ENCODE data around the gene C18orf63.

DNA sequence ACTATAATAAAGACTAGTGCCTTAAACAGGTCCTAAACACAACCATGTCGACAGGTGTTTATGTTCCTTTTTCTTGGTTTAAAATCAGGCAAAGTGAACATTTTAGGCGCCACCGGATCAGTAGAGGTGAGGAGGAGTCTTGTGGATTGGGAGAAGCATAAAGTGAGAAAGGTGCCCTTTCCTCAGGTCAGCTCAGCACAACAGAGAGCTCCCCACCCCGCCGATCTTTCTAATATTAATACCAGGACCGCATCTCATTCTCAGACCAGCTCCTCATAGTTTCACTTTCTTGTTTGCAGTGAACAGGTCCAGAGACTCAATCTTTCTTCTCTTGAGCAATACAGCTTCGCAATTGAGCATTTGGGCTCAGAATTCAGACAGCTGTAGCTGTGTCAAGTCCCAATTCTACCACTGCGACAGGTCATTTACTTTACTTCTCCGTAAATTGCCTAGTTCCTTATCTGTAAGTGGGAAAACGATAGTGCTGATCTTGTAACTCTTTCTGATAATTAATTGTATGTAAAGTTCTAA is 23.9 kb downstream of the TIMM21 start:
- PRO-cap = no peak
- RAMPAGE, long total RNA, 5 experiments = no peak in any of the 5 experiments
- RRBS = no CpG with 5 or more reads among the region's 10 CpGs

DNA sequence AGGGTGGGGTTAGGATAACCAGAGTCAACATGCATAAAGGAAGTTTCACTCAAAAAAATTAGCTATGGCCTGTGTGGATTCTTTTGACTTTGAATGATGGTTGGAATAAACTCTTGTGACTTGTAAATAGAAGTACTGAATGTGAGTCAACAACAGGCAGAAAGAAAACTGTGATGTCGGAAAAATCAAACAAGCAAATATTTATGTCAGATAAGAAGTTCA is 68.3 kb downstream of the TIMM21 start:
- PRO-cap = no peak
- RAMPAGE, long total RNA, 5 experiments = no peak in any of the 5 experiments
- RRBS = no CpG with 5 or more reads among the region's 1 CpG

- PRO-cap = no peak
- RAMPAGE, long total RNA, 5 experiments = no peak in any of the 5 experiments
- RRBS = no CpG with 5 or more reads among the region's 3 CpGs
Observed at GRCh38 chr18:74216948-74217334, 68.6 kb downstream of the TIMM21 start.

- PRO-cap = unidirectional peak, plus-strand start at chr18:74225433
- RAMPAGE, long total RNA, 5 experiments = no peak in any of the 5 experiments
- RRBS = no CpG with 5 or more reads among the region's 5 CpGs
Observed at GRCh38 chr18:74225140-74225492, 66.6 kb downstream of the CYB5A start.

- PRO-cap = no peak
- RAMPAGE, long total RNA, 5 experiments = no peak in any of the 5 experiments
- RRBS = no CpG with 5 or more reads among the region's 5 CpGs
Observed at GRCh38 chr18:74234039-74234547, 57.7 kb downstream of the CYB5A start.

GRCh38 chr18:74242302-74243111 is 49.3 kb downstream of the CYB5A start:
- PRO-cap = no peak
- RAMPAGE, long total RNA, 5 experiments = no peak in any of the 5 experiments
- RRBS = no CpG with 5 or more reads among the region's 17 CpGs

DNA sequence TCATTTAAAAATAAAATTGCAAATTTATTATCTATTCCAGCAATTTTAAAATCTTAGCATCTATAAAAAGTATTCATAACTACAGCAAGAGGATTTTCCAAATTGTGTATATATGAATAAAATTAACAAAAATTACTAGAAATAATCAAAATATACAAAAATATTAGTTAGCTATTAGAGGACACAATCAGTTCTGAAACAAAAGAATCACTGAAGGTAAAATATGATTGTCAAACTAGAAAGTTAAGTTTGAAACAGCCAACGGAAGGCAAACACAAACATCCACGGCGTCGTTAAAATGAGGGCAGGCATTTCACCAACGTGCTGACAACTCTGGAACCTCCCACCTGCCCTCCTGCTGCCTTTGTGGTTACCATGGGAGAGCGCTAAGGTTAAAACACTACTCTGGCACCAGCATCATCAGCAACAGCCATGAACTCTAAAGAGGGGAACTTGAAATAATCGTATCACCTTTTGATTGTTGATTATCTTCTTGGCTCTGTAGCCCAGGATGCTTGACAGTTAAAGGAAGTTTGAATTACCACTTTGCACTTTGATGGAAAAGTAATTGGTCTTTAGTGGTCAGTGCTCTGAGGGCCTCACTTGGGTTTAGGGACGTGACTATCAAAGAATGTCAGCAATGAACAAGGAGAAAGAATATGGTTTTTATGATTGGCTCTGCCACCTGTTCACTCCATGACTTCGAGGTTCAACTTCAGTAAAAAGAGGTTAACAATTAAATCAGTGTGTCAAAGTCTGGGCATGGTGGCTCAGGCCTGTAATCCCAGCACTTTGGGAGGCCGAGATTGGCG is 34.7 kb downstream of the CYB5A start:
- PRO-cap = no peak
- RAMPAGE, long total RNA, 5 experiments = no peak in any of the 5 experiments
- RRBS = no CpG with 5 or more reads among the region's 11 CpGs

DNA sequence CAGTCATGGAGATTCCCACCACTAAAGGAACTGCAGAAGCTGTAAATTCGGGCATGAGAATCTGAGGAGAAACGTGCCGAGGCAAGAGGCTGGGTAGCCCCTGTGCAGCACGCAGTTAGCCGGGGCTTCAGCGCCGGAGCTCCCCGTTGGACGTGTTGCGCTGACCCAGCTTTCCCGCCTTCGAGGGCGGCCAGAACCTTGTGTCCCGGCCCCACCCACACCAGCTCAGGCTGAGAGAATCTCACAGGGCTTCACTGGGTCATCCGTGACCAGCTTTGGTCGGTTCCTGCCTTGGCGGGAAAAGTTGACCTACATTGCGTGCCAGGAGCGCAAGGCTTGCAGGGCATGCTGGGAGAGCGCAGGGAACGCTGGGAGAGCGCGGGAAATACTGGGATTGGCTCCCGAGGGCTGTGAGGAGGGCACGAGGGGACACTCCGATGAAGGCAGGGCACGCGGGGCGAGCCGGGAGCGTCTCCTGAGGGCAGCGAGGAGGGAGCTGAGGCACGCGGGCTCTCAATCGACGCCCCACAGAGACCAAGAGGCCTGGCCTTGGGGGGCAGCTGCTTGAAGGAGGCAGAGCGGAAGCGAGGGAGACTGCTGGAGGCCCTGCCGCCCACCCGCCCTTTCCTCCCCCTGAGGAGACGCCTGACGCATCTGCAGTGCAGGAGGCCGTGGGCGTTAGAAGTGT is at the start of gene C18orf63:
TSS of gene C18orf63 (plus strand) at position 432 of the 688 bp plus-strand sequence.
- PRO-cap = no peak
- RAMPAGE, long total RNA, 5 experiments = no peak in any of the 5 experiments
- RRBS = 93% methylated on average over 8 of the region's 44 CpGs

DNA sequence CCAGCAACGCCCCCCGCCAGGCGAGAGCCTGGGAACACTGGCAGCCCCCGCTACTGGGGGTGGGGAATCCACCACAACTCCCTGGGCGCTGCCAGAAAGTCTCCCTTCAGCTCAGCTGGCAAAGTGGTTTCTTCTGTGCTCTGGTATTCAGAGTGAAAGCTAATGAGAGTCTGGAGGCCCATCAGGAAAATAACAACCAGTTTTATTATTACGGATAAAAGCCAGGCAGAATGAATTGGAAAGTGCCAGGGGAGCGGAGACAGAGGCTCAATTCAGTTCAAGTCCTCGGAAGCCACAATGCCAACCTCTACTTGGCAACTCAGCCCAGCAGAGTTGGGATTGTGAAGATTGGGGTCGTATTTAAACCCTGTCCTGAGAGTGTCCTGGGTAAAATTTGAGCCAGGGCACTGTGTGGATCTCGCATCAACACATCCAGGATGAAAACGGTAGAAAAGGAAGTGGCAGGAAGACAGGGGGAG is 2.7 kb downstream of the DIPK1C start:
- PRO-cap = no peak
- RAMPAGE, long total RNA, 5 experiments = no peak in any of the 5 experiments
- RRBS = no CpG with 5 or more reads among the region's 11 CpGs

DNA sequence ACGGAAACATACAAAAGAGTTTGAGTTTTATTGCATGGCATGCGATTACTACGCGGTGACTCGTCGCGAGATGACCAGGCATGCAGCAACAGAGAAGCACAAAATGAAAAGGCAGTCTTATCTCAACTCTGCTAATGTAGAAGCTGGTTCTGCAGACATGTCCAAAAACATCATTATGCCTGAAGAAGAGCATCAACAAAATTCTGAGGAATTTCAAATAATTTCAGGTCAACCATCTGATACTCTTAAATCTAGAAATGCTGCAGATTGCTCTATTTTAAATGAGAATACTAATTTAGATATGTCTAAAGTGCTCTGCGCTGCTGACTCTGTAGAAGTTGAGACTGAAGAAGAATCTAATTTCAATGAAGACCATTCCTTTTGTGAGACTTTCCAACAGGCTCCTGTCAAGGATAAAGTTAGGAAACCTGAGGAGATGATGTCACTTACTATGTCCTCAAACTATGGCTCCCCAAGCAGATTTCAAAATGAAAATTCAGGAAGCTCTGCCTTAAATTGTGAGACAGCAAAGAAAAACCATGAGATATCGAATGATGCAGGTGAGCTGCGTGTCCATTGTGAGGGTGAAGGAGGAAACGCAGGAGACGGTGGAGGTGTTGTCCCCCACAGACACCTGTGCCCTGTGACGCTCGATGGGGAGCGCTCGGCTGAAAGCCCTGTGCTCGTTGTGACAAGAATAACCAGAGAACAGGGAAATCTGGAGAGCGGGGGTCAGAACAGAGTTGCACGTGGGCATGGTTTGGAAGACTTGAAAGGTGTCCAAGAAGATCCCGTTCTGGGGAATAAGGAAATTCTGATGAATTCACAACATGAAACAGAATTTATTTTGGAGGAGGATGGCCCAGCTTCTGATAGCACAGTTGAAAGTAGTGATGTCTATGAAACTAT is 36.7 kb downstream of the ZNF407 start:
- PRO-cap = no peak
- RAMPAGE, long total RNA, 5 experiments = start-site peak on the plus strand in 2 of 5 experiments, centred at positions 566 to 679 of the sequence, 25 to 29 reads per replicate
- RRBS = no CpG with 5 or more reads among the region's 20 CpGs

GRCh38 chr18:74635039-74635414 is 37.4 kb downstream of the ZNF407 start:
- PRO-cap = no peak
- RAMPAGE, long total RNA, 5 experiments = start-site peak on the plus strand in 2 of 5 experiments, at chr18:74635046-74635437 at its widest, 28 to 30 reads per replicate
- RRBS = no CpG with 5 or more reads among the region's 6 CpGs

- PRO-cap = no peak
- RAMPAGE, long total RNA, 5 experiments = no peak in any of the 5 experiments
- RRBS = no CpG with 5 or more reads among the region's 14 CpGs
Observed at GRCh38 chr18:74905204-74905592, 303.7 kb downstream of the PTGR3 start.

GRCh38 chr18:74950180-74950790 is 258.7 kb downstream of the PTGR3 start:
- PRO-cap = no peak
- RAMPAGE, long total RNA, 5 experiments = start-site peak on the plus strand in 1 of 5 experiments, at chr18:74950549-74950626 at its widest, 5 reads per replicate
- RRBS = no CpG with 5 or more reads among the region's 7 CpGs

- PRO-cap = unidirectional peak, minus-strand start at chr18:75070667; bidirectional peak, plus-strand start at chr18:75070991, minus-strand start at chr18:75070874
- RAMPAGE, long total RNA, 5 experiments = no peak in any of the 5 experiments
- RRBS = no CpG with 5 or more reads among the region's 36 CpGs
Observed at GRCh38 chr18:75070470-75071671, 138.1 kb downstream of the PTGR3 start.

GRCh38 chr18:75167509-75168473 is 41.1 kb downstream of the PTGR3 start:
- PRO-cap = bidirectional peak, plus-strand start at chr18:75168165, minus-strand start at chr18:75167832
- RAMPAGE, long total RNA, 5 experiments = no peak in any of the 5 experiments
- RRBS = 47% methylated on average over 7 of the region's 35 CpGs

DNA sequence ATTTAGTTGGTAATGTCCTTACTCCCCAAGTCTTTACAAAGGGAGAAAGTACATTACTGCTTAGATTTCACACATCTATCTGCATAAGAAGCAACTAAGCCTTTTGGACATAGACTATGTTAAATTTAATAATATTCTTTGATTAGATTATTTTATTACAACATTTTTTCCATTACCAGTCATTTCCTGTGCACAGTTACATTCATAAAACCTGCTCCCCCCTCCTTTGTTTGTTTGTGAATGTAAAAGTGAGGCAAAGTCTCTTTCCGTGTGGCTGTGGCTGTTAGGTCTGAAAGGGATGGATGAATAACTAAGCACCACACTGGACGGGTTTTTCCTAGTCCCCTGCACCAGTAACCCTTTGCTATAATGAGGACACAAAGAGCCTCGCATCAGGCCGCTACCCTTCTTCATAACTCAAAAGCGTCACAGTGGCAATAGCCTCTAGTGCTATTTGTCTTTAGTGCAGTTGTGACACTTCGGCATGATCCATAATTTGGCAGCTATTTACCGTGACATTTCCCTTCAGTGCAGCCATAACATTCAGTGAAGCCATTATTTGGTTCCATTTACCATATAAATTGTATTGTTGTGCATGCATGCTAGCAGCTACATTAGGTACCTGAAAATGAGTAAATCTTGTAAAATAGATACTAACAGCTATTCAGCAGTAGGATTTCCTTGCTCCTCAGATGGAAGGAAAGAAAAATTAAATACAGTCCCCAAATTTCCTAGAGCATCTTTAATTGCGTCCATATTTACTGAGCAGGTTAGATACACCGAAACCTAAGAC is 9.4 kb downstream of the PTGR3 start:
- PRO-cap = no peak
- RAMPAGE, long total RNA, 5 experiments = no peak in any of the 5 experiments
- RRBS = no CpG with 5 or more reads among the region's 9 CpGs

- PRO-cap = no peak
- RAMPAGE, long total RNA, 5 experiments = no peak in any of the 5 experiments
- RRBS = no CpG with 5 or more reads among the region's 1 CpG
Observed at GRCh38 chr18:75213774-75214165, 3.2 kb downstream of the TSHZ1 start.

- PRO-cap = no peak
- RAMPAGE, long total RNA, 5 experiments = no peak in any of the 5 experiments
- RRBS = no CpG with 5 or more reads among the region's 12 CpGs
Observed at GRCh38 chr18:75214639-75215407, 4.2 kb downstream of the TSHZ1 start.

- PRO-cap = no peak
- RAMPAGE, long total RNA, 5 experiments = no peak in any of the 5 experiments
- RRBS = no CpG with 5 or more reads among the region's 12 CpGs
Observed at GRCh38 chr18:75226162-75226951, 15.8 kb downstream of the TSHZ1 start.

GRCh38 chr18:75350429-75350979 is 77.0 kb downstream of the SMIM21 start:
- PRO-cap = no peak
- RAMPAGE, long total RNA, 5 experiments = no peak in any of the 5 experiments
- RRBS = no CpG with 5 or more reads among the region's 5 CpGs